ENCODE measurements around the gene DMD.

DNA sequence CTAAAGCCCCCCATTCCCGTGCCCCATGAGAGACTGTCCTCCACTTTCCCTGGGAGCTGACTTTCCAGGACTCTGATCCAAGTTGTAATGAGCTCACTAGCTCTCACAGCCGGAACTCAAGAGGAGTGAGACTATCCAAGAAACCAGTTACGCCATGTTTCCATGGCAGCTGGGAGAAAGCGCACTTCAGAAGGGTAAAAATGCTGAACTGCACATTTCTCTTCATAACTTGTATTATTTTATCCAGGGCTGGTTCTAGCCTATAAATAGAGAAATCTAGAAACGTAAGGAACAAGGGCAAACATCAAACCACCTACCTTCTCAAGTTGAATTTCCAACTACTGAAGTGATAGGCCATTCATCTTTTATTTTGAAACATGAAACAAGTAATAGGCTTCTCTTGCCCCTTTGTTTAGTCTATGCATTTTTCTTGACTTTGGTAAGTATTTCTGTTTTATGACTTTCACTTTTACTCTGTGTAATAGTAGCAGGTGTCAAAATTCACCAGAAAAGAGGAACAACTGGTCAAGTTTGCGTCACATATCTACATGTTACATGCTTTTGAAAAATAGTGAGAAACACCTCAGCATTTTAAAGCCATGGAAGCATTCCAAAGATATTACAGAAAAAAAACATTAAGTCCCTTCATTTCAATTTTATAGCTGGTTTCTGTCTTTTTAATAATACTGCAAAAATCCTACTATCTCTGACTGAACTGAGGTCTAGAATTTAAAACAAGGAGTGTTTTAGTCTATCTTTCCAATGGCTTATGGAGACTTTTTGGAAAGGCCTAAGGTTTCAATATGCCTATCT is 157.0 kb upstream of the FTHL17 start:
- PRO-cap = no peak

GRCh38 chrX:32343103-32343323 is 868.3 kb downstream of the DMD start:
- PRO-cap = no peak

DNA sequence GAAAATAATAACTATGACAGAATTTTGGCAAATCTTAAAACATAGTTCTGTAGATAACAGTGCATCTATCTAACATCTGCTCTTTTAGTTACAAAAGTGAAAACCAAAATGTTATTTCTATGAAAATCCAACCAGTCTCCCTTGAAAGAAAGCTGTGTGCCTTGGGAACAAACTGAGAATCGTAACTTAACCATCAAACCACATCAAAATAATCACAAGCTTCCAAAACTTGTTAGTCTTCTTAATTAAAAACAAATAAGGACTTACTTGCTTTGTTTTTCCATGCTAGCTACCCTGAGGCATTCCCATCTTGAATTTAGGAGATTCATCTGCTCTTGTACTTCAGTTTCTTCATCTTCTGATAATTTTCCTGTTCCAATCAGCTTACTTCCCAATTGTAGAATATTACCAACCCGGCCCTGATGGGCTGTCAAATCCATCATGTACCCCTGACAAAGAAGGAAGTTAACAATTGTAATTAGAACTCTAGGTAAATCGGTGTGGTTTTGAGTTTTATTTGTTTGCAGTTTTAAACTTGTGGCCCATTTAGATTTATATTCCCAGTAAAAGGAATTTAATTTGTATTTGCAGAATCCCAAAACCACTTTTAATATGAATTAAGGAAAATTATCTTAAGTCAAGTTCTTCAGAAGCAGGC is 567.4 kb downstream of the DMD start:
- PRO-cap = no peak

DNA sequence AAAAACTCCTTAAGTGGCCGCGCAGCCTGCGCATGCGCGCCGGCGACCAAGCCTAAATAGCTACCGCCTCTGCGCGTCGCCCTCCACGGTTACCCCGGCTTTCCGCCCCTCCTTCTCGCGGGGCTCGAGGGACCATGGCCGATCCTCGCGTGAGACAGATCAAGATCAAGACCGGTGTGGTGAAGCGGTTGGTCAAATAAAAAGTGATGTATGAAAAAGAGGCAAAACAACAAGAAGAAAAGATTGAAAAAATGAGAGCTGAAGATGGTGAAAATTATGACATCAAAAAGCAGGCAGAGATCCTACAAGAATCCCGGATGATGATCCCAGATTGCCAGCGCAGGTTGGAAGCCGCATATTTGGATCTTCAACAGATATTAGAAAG is 170.1 kb downstream of the DMD start:
- PRO-cap = no peak

GRCh38 chrX:33211317-33211880 is at the start of gene DMD:
Gene DMD, minus strand, starts transcription at chrX:33211549.
- PRO-cap = no peak

GRCh38 chrX:36961568-36962004 is 46.6 kb upstream of the FAM47C start:
- PRO-cap = no peak

DNA sequence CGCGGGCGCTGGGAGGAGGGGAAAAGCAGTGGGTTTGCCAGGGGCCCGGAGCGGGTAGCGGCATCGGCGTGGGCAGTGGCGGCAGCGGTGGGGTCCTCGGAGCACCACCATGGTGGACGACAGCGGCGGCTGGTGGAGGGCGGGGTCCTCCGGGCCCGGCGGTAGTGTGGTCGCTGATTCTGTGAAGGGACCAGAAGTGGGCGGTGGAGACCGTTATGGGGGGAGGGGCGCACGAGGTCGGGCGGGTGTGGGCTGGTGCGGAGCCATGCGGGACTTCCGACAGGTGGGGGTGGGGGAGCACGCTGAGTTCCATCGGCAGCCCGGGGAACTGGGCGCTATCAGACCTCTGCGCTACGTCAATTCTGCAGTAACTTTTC is 35.4 kb downstream of the FAM47C start:
- PRO-cap = no peak

- PRO-cap = no peak
These were observed 185.9 kb downstream of the MID1IP1 start for GRCh38 chrX:38987155-38987492.

GRCh38 chrX:39327254-39327615 is 526.0 kb downstream of the MID1IP1 start:
- PRO-cap = no peak

- PRO-cap = no peak
These were observed 583.1 kb downstream of the BCOR start for GRCh38 chrX:39514729-39514996.

DNA sequence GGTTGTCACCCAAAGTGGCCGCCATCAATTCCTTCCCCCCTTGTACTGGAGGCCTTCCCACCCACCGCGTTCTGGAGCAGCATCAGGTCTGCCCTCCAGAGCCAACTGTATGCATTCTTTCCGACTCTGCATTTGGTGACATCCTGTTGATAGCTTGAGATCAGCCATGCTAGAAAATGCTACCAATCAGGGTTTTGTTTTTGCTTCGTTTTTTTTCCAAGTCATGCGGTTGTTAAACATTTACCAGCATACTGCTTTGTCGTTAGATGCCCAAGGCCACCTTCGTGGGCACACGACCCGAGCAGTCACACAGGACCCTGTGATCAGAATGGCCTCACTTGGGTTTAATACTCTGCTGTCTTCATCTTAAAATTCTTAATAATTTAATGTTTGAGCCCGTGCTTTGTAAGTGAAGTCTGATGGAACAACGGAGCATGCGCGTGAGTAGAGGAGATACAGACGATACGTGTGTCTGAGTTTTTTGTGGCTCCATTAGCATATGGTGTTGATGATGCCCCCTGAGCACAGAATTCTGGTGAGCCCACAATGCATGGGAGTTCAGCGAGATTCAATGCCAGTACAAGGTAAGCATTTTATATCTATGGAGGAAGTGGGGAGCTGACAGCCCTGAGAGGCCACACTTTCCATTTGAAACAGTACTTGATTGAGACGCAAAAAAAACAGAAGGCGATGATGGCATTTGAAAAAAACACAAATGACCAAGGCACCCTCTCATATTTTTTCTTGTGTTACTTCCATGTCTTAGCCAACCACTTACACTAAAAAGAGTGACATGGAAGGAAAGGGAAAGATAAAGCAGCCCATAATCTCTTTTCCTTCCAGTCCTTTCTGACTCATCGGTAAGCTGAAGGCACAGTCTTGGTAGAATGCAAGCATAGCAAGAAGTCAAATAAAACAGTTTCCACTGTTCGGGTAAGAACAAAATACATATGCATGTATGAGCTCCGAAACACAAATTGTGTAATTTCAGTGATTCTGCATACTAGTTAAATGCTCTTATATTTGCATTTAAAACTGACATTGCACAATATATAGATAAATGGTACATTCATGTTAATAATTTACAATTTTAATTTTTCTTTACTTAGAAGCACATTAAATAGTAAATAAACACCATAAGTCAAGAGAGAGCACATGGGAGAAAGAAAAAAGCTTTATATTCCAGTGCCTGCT is 323.5 kb downstream of the BCOR start:
- PRO-cap = no peak

DNA sequence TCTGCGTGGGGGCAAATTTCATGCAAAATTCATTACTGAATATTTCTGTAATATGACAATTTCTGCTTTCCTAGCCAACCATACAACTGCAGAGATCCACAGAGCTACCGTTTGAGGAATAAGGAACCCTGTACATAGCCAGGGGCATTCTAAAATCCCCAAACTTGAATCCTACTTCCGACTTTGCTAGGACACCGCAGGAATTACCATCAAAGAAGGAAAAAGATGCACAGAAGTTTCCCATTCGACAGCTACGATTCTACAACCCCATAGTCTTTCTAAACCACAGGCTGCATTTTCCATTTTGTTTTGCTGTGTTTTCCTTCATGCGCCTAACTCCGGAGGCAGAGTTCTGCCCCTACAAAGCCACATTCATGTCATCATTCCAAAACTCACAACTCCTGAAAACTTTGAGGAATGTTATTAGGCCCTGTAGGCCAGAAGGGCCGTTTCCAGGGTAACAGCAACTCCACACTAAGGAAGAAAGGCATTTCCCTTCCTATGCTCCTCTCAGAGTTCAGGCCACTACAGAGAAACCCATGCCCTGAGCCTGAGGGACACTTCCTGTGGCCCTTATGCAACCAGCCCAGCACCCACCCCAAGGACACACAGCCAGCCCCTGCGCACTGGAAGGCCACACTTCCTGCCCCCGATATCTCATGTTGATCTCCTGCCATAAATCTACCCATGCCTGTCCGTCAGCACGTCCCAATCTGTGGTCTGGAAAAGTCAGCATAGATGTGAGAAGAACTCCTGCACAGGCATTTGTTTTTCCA is 289.4 kb downstream of the BCOR start:
- PRO-cap = no peak

DNA sequence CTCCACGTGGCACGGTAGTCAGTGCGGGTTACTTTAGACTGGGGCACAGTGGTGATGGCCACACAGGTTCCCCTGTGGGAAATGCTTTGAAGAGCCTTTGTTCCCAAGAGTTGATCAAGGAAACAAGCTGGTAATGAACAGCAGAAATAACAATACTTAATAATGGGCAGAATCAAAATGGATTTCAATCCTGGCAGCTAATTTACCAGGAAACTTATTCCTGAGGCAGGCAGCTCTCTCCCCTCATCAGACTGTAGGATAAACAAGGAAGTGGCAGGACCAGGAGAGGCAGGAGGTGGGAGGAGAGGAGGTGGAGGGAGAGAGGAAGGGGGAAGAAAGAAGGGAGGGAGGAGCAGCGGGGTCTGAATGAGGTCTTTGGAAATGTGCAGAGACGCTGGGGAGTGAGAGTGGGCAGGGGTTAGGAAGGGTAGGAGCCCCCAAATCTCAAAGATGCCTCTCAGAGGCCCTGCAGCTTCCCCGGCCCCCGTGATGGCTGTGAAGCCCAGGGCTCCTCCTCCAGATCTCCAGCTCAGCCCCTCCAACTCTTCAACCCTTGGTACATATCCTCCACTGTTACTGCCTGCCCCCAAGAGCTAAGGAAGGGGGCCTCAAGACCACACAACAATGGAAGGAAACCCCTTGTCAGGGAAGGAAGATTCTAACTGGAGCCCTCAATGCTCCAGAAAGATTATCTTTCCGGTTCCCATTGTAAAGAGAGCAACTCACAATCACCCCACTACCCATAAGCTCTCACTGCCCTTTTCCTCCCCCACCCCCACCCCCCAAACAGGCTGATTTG is 231.4 kb downstream of the BCOR start:
- PRO-cap = no peak

DNA sequence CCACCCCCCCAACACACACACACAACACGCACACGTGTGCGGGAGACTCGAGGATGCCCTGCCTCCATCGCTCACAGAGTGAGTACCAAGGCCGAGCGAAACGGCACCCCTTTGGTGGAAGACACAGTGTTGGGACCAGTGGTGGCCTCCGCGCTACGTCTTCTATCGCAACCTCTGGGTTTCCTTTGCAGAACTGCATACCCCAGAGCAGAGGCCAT is 85.1 kb downstream of the BCOR start:
- PRO-cap = no peak

GRCh38 chrX:40100751-40101607 is 3.2 kb upstream of the BCOR start:
- PRO-cap = no peak

DNA sequence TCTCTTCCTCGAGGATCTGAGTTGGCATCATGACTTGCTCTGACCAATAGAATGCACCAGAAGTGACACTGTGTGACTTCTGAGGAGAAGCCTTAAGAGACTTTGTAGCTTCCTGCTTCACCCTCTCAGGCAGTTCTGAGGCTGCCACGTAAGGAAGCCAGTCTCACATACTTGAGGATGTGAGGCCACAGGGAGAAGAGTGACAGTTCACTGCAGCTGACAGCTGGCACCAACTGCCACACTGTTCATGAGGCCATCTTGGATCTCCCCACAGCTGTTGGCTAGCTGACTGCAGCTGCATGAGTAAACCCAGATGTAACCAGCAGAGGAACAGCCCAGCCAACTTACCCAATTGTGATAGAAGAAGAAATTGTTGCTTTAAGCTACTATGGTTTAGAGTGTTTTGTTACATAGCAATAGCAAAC is 29.4 kb upstream of the BCOR start:
- PRO-cap = no peak

- PRO-cap = no peak
These were observed 34.9 kb upstream of the BCOR start for GRCh38 chrX:40132669-40133104.

DNA sequence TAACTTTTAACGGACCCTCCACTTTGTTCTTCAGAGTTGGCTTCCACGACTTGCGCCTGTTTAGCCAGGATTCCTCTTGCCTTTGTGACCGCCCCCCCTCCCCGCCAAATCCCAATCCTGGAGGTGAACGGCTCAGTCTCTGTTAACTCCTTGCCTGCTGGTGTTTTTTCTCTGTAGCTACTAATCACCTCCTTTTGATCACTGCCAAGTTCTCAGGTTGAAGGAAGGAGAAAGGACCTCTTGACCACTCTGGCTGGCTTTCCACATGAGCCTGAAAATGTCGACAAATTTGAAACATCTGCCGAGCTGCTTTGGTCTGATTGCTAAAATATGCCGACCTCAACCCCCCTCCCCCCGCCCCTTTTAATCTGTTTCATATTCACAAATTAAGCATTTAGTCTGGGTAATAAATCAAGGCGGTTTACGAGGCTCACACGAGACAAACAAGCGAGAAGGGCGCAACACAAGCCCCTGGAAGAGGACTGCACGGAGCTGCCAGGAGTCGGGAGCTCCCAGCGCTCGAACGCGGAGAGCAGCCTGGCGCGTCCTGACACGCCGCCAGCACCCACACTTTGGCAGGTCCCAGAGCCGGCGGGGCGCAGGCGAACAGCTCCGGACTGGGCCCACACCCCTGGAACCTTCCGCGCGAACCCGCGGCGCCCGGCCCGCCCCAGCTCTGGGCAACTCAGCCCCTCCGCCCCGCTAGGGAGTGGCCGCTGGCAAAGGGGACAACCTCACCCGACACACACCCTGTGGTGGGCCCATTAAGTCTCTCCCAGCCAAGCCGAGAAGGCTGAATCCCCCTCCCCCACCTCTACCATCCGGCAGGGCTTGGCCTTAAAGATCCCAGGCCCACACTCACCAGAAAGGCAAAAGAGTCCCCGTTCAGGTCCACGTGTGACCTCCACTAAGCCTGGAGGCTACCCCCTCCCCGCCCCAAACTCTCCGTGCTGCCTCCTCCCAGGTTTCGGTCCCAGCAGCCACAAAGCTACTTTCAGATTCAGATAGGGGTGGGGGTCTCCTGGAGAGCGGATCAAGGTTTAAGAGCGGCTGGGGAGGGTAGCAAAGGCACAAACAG is 47.2 kb upstream of the BCOR start:
- PRO-cap = no peak

DNA sequence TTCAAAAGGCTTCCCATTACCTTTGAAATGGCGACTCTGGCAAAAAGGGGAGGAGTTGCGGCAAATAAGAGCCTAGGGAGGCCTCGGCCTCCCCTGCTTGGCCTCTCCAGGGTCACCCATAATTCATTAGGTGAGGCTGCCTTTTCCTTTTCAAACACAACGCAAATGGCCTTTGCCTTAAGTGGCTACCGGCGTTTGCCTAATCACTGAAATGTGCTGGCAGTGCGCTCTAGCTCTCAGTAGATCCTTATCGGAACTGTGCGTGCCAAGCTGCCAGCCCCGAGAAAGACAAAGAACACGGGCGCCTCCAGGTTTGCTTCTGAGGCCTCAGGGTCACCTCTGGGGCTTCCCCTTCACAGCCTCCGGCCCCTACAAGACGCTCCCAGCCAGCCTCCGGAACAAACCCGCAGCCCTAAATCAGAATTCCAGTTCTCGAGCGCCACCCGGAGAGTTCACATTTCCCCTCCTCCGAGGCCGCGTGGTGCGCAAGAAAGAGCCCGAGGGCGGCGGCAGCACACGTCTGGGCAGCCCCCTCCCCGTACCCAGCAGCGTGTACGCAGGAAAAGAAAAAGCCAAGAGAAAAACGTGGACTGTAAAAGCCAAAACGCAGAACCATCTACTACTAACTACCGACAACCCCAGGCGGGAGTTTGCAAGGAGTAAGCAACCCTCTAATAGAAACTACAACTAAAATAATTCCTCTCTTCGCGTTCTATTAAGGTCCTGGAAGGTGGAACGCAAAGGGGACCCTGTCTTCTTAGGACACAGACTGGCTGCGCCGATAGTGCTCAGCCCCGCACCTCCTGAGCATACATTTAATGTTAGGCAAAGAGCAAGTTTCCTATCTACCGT is 76.4 kb upstream of the BCOR start:
- PRO-cap = no peak

GRCh38 chrX:40174830-40175135 is 77.0 kb upstream of the BCOR start:
- PRO-cap = no peak